Metanephros (tissue), 2 donors: ENCODE measurements around a stretch of chr3.

- RAMPAGE, long total RNA: no peak
Observed at GRCh38 chr3:123779028-123779334, 105.2 kb downstream of the MYLK start.

GRCh38 chr3:123980241-123980714 lies 11.6 kb downstream of the ROPN1 start:
- RAMPAGE, long total RNA: no peak

- RAMPAGE, long total RNA: no peak
Observed at GRCh38 chr3:124157048-124157453, 123.9 kb downstream of the KALRN start.

DNA sequence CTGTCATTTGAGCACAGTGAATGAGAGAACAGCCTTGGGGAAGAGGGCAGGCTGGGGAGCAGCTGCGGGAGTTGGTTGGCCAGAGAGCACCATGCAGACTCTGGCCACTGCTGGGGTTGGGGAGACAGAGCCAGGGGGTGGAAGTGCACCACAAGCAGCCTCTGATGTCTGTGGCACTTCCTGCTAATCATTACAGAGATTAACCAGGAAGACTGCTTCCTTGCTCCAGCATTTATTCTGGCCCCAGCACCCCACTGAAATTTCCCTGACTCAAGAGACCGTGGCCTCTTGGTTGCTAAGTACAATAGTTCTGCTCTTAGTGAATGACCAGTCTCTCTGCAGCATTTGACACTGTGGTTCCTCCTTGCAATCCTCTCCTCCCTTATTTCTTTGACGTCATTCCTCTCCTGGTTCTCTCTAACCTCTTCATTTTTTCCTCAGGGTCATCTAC lies 224.9 kb downstream of the KALRN start:
- RAMPAGE, long total RNA: no peak

DNA sequence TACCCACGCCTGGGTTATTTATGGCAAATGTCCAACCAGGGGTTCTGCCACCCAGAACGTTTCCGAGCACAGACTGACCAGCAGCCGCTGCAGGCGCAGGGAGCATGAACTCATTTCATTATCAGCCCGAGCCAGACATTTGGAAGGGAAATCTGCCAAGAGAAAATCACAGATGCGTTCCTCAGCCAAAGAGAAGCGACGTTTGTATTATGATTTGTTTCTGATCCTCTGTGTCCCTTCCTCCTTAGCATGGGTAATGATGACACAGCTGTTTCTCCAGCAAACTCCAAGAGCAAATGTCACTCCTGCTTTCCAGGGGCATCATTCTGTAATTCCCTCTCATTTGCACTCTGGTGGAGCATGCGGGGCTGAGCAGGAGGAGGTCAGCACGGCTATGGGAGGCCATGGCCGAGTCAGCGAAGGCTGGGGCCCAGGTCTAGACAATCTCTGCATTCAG lies 42.1 kb downstream of the UMPS start:
- RAMPAGE, long total RNA: no peak

DNA sequence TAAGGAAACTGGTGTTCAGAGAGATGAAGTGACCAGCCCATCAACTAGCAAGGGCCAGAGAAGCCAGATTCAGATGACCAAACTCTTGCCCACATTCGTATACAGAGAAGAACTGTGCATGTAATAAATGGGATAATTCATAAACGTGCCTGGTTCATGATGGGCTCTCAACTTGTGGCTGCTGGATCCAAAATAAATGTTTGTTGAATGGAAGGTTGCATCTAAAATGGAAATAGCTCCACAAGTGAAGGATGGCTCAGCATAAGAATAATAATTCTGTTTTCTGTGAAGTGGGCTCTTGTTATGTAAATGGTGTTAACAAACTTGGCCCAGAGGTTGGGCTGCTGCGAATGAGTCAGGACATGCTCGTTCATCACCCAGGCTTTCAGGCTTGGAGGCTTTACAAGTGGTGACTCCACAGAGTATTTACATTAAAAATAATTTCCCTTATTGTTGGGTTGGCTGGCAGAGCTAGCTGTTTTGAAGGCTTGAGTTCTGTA lies 60.6 kb downstream of the ITGB5 start:
- RAMPAGE, long total RNA: no peak

DNA sequence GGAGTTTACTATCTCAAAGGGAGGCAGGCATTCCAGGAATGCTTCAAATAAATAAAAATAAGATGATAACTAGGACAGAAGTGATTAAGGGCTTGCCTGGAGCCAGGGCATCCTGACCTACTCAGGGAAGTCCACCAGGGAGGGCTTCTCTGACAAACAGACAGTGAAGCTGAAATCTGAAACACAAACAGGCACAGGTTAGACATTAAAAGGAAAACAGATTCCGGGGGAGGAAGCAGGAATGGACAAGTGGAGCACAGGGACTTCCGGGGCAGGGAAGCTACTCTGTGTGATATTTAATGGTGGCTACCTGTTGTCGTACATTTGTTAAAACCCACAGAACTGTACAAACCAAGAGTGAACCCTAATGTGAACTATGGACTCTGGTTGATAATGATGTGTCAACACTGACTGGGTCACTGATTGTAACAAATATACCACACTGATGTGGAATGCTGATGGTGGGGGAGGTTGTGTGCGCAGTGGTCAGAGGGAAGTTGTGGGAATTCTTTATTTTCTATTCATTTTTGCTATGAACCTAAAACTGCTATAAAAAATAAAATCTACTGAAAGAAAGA lies 53.2 kb downstream of the ITGB5 start:
- RAMPAGE, long total RNA: no peak

- RAMPAGE, long total RNA: no peak
Observed at GRCh38 chr3:124838941-124839406, 48.2 kb downstream of the ITGB5 start.

GRCh38 chr3:124841306-124841941 lies 45.7 kb downstream of the ITGB5 start:
- RAMPAGE, long total RNA: no peak

GRCh38 chr3:124851103-124851554 lies 36.0 kb downstream of the ITGB5 start:
- RAMPAGE, long total RNA: no peak

- RAMPAGE, long total RNA: no peak
Observed at GRCh38 chr3:124869550-124869760, 17.7 kb downstream of the ITGB5 start.

DNA sequence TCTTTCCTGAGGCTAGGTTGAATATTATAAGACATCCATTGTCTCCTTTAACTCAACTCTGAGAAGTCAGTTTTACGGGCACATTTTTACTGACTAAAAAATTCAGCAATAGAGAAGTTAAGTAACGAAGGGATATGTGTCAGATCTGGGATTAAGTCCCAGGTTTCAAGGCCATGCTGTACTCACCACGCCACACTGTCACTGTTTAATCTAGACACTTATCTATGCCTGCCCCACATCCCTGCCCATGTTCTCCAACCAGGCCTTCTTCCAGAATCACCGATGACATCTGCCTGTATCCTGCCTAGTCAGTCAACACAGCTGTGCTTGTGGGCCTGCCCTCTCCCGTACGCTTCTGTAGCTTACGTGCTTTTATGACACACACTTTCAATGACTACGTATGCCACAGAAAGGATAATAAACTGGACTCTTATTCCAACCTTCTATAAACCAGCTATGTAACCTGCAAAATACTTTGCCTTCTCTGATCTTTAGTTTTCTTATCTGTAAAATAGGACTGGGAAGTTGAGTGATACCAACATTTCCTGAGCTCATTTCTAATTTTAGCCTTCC lies 17.2 kb upstream of the MUC13 start:
- RAMPAGE, long total RNA: no peak

GRCh38 chr3:124972383-124972820 lies 37.9 kb upstream of the MUC13 start:
- RAMPAGE, long total RNA: no peak

DNA sequence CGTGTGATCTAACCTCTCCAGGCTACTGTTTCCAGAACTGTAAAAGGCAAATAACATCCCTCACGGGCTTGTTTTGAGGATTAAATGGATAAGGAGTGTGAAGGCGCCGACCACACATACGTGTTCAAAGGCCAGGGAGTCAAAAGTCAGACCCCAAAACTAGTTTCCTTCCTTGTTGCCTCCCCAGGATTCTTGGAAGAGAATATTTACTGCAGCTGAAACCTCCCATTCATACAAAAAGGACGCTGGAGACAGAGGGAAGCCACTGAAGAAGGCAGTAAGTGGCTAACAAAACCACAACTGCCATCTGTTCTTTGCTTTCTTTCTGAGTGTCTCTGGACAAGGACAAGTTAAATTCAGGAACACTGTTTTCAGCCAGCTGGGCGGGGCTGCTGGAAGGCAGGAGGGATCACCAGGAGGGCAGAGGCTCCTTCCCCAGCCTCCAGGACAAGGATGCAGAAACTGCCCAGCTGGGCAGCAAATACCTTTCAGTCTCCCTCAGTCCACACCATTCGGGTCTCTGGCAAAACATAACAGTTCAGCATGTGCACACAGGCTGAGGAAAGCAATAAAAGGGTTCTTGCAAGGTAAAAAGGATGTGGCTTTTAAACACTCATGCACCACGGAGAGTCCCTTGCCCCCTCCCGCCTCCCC lies 4.2 kb downstream of the HEG1 start:
- RAMPAGE, long total RNA: no peak

- RAMPAGE, long total RNA: no peak
Observed at GRCh38 chr3:125124758-125125074, 68.9 kb upstream of the HEG1 start.

GRCh38 chr3:125148344-125149289 lies 63.9 kb downstream of the SLC12A8 start:
- RAMPAGE, long total RNA: no peak

GRCh38 chr3:125313263-125313765 lies 61.8 kb downstream of the ZNF148 start:
- RAMPAGE, long total RNA: no peak

- RAMPAGE, long total RNA: no peak
Observed at GRCh38 chr3:126014105-126014535, 45.1 kb downstream of the ROPN1B start.

DNA sequence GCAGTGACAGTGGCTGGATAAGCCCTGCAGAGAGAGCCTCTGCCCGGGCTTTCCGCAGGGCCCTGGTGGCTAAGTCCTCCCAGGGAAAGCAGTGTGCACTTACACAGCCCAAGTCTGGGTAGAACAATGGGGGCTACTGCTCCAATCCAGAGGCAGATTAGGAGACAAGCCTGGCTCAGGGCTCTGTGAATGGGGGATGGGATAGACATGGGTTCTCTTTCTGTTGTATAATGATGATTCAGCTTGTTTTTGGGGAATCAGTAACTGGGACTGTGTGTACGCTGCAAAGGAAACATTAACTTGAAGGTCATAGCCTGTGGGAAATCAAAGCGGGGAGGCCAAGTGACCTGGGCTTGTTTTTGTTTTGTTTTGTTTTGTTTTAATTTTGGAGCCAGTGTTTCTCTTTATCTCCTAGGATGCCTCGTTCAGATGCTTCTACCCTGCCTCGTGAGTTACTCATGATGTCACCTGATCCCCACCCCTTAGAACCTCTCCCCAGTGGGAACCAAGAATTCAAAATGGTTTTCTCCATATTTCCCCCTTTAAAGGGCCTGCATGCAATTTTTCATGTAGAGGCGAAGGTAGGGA lies 4.2 kb upstream of the ALDH1L1 start:
- RAMPAGE, long total RNA: no peak

GRCh38 chr3:126274931-126275562 lies 82.2 kb downstream of the KLF15 start:
- RAMPAGE, long total RNA: no peak